Metastatic Breast Carcinoma in the Brain (tissue), 10 donors: Measurements from ENCODE around the genes HDGF, PRCC and NTRK1.

- PRO-cap, 10 experiments: peak in 1 of 10 experiments; most common plus-strand start chr1:156140530 (in 1)
Measured at GRCh38 chr1:156140367-156140759, 13.0 kb upstream of the SEMA4A start.

DNA sequence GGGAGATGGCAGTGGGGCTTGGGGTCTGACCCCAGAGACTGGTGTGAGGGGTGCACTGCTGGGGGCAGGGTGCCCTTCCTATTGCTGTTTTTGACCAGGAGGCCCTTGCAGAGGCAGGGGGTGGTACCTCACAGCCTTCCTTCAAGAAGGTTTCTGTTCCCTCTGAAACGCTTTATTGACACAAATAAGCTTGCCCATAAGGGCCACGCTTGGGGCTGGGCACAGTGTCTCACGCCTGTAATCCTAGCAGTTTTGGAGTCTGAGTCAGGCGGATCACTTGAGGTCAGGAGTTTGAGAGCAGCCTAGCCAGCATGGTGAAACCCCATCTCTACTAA is 2.1 kb upstream of the SEMA4A start:
- PRO-cap, 10 experiments: no peak in any of the 10 experiments

GRCh38 chr1:156245683-156246430 is 2.0 kb downstream of the PAQR6 start:
- PRO-cap, 10 experiments: peak in 2 of 10 experiments; most common plus-strand start chr1:156245887 (in 1); most common minus-strand start chr1:156245790 (in 1)

- PRO-cap, 10 experiments: peak in 1 of 10 experiments; most common minus-strand start chr1:156250808 (in 1)
Measured at GRCh38 chr1:156250422-156251129, 2.7 kb upstream of the PAQR6 start.

GRCh38 chr1:156385669-156386120 is 16.7 kb downstream of the RHBG start:
- PRO-cap, 10 experiments: no peak in any of the 10 experiments

GRCh38 chr1:156524252-156525099 is 23.9 kb upstream of the MEF2D start:
- PRO-cap, 10 experiments: no peak in any of the 10 experiments

DNA sequence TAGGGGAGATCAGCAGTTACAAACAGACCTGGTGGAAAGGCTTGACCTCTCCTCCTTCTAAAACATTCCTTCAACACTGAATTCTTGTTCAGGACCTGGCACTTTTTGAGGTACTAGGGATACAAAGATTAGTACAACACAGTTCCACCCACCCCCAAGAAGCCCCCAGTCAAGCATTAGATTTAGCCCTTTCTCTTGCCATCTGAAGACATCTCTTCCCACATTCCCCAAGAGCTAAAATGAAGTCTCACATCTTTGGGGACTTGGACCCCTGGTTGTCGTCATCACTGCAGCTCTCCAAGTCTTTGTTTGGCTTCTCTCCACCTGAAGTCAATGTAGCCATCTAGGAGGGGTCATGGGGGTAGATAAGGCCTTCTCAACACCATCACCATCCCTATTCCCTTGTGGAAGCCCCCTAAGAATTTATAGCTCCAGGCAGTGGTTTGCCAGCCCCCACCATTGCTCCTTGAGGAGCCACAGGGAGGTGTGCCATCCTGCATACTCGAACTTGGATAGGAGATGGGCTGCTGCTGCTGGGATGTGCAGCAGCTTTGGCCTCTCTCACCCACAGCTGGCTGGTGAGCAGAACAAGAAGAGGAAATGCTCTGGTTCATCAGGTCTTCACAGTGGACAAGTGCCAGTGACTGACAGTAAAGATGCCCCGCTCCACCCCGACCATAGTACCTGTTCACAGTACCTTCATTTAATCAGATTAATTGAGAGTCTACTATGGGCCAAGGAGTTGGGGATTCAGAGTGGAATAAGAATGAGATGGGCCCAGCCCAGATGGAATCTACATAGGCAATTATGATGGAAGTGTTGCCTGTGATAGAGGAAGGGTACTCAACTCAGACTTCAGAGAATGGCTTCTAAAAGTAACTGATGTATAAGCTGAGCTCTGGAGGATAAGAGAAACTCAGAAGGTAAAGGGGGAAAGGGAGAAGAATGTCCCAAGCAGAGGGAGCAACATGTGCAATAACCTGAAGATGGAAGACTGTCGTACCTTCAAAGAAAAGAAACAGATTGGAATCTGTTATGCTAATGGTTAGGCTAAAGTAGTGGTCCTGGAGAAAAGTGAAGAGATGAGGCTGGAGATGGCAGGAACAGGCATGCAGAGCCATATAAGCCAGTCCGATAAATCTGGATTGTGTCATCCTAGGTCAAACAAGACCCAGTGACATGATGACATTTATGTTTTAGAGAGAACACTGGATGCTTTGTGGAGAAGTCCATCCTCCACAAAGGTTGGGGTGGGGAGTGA is 5.0 kb downstream of the NAXE start:
- PRO-cap, 10 experiments: no peak in any of the 10 experiments

DNA sequence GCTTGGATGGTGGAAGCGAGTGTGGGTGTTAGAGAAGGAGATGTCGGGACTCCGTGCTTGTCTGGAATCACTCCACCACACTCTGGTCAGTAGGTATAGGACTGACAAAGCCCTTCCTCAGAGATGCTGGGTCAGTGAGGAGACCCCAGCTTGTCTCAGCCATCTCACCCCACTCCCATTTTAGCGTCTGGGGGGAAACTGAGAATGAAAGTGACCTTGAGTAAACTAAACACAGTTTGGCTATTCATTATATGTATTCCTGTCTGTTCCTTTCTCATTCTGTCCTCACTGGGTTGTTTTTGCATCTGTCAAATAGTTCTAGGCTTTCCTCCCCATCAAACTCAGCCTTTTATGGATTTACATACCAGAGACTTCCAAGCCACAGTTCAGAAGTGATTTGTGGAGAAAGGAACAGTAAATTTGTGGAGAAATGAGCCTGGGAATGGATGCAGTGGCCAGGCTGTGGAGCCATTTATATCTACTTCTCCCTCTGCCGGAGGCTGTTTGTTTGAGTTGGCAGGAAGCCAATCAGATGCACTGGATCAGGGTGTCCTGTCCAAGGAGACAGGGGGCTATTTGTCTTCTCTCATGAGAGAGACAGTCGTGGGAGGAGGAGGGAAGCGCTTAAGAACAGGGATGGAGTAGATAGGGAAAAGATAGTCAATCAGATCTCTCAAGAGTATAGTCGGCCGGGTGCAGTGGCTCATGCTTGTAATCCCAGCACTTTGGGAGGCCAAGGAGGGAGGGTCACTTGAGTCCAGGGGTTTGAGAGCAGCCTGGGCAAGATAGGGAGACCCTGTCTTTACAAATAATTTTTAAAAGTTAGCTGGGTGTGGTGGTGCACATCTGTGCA is 2.9 kb upstream of the HAPLN2 start:
- PRO-cap, 10 experiments: no peak in any of the 10 experiments

- PRO-cap, 10 experiments: peak in 8 of 10 experiments; most common plus-strand start chr1:156705165 (in 1); most common minus-strand start chr1:156705048 (in 5)
Measured at GRCh38 chr1:156704894-156705322, 475 bp downstream of the CRABP2 start.

DNA sequence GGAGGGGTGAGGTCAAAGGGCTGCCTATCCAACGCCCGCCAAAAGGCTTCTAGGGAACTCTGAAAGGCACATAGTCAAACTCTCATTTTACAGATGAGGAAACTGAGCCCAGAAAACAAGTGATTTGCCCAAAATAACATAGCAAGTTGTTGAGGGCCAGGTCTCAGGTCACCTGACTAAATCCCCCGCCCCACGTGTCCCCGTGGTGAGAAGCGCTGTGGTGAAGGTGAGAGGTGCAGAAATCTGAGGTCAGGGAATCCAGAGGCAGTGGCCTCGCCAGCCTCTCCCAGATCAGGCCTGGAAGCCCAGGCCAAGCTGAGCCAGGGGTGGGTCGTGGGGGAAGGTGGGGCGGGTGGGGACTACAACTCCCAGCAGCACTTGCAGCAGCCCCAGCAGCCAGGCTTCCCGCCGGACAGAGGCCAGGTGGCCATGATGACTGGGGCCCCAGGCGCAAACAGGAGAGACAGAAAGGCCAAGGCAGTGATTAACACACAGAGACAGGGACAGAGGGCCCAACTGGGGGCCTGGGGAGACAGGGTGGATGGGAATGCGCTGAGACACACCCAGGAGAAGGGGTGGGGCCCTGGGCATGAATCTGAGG is 5.0 kb downstream of the HDGF start:
- PRO-cap, 10 experiments: peak in 8 of 10 experiments; most common plus-strand start position 430 of the sequence (in 4); most common minus-strand start position 314 of the sequence (in 2)

DNA sequence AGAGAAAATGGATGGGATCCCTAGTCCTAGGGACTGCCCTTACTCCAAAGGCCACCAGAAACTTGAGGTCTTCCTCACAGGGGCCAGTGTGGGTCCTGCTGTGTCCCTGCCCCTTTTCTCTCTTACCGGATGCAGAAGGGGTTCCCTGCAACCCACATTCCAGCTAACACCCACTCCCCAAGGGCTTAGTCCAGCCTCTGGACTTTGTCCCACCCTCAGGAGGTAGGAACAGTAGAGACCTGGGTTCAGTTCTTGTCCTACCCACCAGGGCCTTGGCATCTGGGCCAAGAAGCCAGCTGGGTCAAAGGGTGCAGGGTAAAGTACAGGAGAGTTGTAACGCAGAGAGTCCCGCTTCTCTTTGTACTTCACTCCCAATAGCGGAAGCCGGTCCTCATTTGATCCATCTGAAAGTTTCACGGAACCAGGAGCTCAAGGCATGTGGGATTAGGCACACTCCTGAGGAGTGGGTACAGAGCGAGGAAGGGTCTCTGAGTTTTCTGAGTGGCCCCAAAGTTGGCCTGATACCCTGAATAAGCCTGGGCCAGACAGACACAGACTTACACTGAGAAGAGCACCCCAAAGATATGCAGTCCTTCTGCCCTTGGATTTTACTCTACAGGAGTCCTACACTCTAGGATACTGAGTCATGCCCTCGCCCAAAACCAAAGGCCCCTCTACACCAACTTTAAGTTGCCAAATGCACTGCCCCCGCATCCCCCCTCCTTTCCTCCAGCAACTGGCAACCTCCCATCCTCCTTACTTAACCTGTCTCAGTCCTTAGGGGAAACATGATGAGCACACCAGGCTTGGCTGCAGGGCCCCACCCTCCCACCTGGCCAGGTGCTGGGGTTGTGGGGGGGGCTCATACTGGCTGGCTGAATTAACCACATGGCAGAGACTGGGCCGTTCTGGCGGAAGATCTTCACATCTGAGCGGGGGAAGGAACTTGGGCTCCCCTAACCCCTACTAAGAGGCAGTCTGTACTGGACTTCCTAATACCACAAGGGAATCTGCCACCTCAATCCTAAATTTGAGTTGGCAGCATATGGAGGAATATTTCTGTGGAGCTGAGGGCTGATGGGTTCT is 1.5 kb downstream of the HDGF start:
- PRO-cap, 10 experiments: peak in 9 of 10 experiments; most common plus-strand start position 894 of the sequence (in 7); most common minus-strand start position 762 of the sequence (in 3)

DNA sequence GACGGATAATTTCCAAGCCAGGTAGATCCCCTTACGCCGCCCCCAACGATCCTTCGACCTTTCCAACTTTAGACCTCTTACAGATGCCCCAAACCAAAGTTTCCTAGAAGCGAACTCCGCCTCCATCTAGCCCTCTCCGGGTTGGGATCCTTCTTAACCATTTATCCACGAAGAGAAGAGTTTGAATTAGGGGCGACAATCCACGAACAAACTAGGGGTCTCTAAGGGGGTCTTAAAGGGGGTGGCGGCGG is 839 bp downstream of the HDGF start:
- PRO-cap, 10 experiments: no peak in any of the 10 experiments

- PRO-cap, 10 experiments: peak in 10 of 10 experiments; most common plus-strand start chr1:156751210 (in 10); most common minus-strand start chr1:156751113 (in 7)
Measured at GRCh38 chr1:156750962-156751983, at the start of gene HDGF. Gene HDGF (minus strand): TSS chr1:156751675.

DNA sequence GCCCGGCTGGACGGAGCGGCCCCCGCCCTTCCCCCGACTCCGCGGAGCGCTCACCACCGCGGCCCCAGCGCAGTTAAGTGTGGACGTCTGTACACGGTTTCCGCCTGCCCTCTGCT is 367 bp upstream of the HDGF start:
- PRO-cap, 10 experiments: no peak in any of the 10 experiments

DNA sequence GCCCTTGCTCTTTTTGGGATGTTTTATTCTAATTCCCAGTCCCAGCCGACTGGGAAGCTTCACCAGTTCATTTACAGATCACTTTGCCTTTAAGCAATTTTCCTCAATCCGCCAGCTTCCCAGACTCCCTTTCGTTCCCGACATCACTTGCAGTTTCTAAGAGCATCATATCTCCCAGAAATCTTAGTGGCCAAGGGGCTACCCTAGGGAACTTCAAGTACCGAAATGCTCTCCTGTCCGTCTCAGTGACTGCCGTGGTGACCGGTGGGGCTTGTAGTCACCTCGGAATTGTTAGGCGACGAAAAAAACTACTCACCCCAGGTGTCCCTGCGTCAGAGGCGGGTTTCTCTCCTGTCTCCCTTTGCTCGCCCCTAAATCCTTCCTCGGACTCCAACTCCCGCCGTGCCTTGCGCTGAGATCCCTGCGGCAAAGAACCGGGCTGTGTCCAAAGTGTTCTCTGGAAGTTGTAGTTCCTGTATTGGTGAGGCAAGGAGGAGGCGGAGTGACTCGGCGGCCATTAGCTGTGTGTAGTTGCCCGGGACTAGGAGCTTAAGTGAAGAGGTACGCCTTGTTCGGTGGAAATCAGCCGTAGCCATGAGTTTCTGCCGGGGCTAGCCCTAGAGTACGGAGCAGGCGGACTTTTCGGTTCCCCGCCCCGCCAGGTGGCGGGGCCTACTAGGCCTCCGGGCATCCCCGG is at the start of gene PRCC:
Gene PRCC (plus strand): TSS at position 513 of the 697 bp plus-strand sequence.
- PRO-cap, 10 experiments: peak in 10 of 10 experiments; most common plus-strand start position 484 of the sequence (in 4); most common minus-strand start position 158 of the sequence (in 7)

DNA sequence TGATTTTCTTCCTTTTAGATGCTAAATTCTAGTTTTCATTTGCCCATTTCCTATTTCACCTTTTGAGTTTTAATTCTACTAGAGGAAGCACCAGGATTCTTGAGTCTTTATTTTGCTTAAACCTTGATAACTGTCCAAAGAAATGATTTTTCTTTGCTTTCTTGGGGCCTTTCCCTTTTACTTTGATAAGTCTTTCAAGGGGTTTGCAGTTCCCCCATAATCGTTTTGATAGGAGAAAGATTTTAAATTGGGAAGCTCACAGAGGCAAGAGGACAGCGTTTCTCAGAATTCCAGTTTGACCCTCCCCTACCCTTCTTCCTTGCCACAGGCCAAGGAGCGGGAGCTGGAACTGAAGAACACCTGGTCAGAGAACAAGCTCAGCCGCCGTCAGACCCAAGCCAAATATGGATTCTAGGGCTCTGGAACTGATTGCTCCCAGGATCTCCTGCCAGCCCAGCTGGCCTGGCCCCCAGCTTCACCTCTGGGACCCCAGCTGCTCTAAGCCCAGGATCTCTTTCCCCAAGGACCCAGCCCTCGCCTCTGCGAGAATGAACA is 16.5 kb downstream of the SH2D2A start:
- PRO-cap, 10 experiments: no peak in any of the 10 experiments

DNA sequence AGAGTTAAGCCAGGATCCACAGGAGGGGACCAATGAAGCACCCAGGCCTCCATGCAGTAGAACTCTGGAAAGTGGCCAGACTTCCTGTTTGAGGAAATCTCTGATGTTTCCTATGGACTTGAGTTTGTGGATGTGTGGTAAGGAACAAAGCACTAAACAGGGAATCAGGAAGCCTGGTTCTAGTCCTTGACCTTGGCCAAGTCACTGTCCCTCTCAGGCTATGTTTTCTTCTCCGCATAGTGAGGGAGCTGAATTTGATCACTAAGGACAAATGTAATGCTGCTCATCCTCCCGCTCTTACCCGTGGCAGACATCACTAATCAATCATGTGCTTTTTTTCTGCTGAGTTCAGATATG is 10.1 kb downstream of the SH2D2A start:
- PRO-cap, 10 experiments: no peak in any of the 10 experiments

- PRO-cap, 10 experiments: peak in 4 of 10 experiments; most common plus-strand start chr1:156860896 (in 3)
Measured at GRCh38 chr1:156860457-156861742, at the start of gene NTRK1. Gene NTRK1 (plus strand): TSS chr1:156860865.

GRCh38 chr1:156866526-156867012 is 5.9 kb downstream of the NTRK1 start:
- PRO-cap, 10 experiments: no peak in any of the 10 experiments

DNA sequence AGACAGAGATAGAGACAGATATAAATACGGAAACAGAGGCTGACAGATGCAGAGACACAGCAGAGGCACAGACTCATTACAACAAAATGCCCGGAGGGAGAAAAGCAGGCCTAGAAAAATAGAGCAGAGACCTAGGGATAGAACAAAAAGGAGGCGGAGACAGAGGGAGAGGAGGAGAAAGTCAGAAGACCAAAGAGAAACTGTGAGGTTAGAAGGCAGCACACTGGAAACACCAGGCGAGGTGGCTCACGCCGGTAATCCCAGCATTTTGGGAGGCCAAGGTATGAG is 2.0 kb downstream of the PEAR1 start:
- PRO-cap, 10 experiments: no peak in any of the 10 experiments